AG09309 (cell line): ENCODE results near the gene CABCOCO1.

DNA sequence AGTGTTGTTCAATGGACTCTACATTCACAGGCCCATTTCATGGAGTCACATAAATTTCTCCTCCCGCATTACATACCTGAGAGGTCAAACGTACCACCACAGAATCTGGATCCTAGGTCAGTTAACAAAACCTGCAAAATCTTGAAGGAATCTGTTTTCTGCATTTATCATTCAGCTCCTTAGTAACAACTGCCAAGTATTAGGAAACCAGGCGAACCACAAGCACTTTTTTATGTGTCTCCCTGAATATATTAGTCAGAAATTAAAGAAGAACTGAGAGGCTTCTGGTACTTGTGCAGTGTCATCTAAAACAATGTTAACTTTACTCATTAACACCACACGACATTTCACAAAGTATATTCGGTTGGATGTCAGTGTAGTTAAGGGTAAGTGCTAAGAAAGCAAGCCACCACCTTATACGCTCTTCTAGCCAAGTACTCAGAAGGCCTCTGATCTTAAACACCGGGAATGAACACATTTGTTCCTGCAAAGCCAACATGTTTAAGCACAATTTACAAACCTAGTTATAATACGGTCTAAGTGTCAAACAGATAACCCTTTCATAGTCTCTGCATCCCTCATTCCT, 2.4 kb downstream of the CCDC6 start:
- RRBS: no CpG with 5 or more reads among the region's 8 CpGs

- RRBS: no CpG with 5 or more reads among the region's 4 CpGs
These were observed 233.3 kb upstream of the CCDC6 start for GRCh38 chr10:60139430-60140231.

DNA sequence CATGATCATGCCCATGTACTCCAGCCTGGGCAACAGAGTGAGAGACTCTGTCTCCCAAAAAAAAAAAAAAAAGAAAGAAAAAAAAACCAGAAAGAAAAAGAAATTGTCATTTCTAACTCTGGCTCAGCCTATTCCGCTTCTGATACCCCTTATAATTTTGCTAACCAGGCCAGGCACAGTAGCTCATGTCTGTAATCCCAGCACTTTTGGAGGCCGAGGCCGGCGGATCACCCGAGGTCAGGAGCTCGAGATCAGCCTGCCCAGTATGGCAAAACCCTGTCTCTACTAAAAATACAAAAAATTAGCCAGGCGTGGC, 213.4 kb downstream of the ANK3 start:
- RRBS: no CpG with 5 or more reads among the region's 7 CpGs

DNA sequence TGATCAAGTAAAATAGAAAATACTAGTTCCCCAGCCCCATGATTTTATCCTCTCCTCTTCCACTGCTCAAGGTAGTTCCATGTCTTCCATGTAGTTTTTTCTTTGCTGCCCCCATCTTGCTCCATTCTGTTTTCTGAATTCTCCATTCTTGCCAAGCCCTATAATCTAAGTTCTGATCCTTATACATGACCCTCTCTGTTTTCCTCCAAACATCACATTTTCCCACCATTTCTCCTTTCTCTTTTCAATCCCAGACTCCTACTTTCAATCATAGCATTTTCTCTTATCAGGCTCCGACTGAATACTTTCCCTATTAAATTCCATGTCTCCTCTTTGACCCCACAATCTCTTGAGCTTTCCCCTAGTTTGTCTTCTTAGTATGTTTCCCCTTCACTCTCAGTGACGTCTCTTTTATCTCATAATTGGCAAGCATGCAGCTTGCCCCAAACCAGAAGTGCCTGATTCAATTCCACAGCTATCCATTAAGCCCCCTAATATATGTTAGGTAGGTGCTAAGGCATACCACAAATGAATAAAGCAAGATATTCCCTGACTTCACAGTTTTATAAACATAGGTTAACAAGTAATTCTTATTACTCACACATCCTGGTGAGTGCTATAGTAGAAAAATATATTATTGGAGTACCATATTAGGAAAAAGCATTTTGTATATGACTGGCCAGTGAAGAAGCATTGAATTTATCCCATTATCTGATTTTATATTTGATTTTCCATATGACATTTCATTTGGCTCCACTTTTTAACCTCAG, 52.3 kb downstream of the ANK3 start:
- RRBS: no CpG with 5 or more reads among the region's 2 CpGs

DNA sequence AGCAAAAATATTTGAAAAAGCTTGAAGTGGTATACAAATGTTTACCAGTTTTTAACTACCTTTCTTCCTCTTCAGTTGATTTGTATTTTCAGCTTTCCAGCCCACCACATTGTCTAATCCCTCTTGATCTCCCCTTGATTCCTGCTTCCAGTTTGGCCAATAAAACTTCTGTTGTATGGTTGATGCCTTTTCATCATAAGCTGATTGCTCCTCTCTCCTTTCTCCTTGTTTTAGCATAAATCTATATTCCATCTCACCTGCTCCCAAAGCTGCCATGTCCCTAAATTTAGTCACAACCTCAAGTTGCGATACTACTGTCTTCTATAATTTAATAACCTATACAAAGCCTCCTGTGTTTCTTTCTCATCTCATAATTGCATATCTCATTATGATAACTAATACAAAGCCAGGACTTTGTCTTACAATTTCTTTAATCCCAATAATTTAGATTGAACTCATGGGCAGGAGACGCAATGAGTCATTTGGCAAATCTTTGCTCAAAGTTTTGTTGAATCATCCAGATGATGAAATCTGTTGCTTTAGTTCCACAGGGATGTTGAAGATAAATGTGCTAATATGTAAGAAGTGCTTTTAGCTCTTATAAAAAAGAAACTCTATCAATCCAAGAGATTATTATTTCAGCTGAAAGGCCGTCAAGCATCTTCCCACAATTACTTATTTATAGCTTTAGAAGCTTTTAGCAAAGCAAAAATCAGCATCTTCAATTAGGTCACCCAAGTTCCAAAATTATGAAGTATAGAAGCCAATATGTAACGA, 36.6 kb upstream of the ANK3 start:
- RRBS: no CpG with 5 or more reads among the region's 4 CpGs

DNA sequence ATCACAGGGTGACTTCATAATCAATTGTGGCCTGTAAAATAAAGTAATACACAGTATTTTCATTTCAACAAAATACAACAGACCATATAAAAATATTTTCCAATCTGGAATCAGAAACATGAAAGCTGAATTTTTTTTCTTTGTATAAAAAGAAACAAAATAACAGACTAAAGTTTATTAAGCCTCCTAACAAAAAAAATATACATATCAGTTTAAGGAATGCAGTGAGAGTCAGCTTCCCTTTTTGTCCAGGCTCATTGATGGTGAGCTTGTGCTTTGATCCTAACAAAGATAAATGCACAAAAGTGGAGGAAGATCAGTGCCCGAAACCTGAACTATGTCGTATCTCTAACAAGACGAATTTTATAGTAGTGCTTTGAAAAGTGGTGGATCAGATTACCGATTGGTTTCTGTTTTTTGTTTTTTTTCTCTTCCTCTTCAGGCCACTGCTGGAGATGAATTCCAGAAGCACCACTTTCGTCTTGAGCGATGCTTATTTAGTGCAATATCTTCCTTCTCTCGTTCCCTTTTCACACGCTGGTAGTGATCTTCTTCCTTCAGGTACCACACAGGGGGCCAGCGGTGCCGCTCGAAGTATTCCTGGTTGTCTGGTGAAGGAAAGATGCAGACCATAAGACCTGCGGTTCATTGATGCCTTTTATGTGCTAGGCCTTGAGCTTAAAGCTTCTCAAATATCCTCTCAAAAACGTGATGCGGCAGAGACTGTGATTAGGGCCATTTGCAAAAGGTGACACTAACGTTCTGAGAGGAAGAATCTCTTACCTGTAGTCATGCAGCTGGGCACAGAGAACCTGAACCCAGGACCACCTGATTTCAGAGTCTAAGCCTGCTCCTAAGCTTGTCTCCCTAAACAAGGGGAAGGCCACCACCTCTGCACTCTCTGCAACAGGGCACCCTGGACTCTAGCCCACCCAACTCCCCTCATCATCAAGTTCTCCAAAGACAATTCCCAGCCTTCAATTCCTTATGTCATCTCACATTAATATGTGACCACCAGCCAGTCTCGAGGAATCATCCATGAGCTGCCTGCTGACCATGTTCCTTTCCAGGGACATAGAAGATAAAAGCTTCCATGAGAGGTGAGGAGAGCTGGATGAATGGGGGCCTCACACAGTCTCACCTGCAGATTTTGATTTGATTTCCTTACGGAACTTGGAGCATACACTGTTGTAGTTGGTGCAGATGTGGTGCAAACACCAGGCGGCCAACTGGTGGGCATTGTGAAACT, 72.5 kb downstream of the RHOBTB1 start:
- RRBS: no CpG with 5 or more reads among the region's 18 CpGs

DNA sequence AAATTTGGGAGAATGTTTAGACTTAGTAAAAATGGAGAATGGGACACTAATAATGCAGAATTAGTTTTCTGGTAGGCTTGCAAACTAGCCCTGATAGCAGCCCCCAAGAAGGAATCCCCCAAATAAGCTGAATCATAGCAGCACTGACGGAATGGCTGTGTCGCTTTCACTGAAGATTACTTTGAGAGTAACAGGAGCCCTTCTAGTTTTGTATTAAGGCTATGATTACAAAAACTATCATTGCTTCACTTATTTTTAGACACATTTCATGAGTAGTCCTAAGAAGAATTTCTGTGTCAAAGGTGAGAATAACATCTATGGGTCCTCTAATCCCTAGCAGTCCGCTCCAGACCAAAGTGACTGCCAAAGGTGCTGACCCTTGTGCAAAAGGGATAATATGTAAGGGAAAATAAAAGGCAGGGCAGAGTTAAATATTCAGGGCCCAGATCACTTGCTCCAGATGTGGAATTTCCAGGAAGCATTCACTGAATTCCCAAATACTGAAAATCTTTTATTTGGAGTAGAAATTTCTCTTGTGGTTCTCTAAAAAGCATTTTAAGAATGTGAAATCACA, 29.4 kb downstream of the RHOBTB1 start:
- RRBS: no CpG with 5 or more reads among the region's 3 CpGs

DNA sequence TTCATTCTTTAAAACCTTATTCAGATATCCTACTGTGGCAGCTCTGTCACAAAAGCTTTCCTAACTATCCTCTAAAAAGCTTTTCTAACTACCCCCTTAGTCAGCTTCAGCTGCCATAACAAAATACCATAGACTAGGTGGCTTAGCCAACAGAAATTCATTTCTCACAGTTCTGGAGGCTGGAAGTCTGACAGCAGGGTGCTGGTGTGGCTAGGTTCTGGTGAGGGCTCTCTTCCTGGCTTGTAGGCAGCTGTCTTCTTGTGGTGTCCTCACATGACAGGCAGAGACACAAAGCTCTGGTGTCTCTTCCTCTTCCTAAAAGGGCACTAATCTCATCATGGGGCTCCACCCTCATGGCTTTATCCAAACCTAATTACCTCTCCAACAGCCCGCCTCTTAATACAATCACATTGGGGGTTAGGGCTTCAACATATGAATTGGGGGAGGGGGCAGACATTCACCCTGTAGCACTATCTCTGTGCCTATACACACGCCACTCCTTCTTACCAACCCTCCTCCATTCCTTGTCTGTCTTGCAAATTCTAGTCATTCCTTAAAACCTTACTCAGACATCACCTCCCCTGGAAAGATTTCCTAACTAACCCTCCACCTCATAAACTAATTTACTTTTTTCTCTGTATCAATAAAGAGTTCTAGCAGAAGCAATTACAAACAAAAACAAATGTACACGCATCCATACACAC, 26.5 kb downstream of the RHOBTB1 start:
- RRBS: no CpG with 5 or more reads among the region's 3 CpGs

- RRBS: no CpG with 5 or more reads among the region's 5 CpGs
These were observed 34.4 kb upstream of the RHOBTB1 start for GRCh38 chr10:60978437-60978778.

- RRBS: no CpG with 5 or more reads among the region's 5 CpGs
These were observed 45.4 kb upstream of the RHOBTB1 start for GRCh38 chr10:60989295-60989863.

GRCh38 chr10:61454579-61454930, 1.4 kb upstream of the TMEM26 start:
- RRBS: no CpG with 5 or more reads among the region's 4 CpGs

DNA sequence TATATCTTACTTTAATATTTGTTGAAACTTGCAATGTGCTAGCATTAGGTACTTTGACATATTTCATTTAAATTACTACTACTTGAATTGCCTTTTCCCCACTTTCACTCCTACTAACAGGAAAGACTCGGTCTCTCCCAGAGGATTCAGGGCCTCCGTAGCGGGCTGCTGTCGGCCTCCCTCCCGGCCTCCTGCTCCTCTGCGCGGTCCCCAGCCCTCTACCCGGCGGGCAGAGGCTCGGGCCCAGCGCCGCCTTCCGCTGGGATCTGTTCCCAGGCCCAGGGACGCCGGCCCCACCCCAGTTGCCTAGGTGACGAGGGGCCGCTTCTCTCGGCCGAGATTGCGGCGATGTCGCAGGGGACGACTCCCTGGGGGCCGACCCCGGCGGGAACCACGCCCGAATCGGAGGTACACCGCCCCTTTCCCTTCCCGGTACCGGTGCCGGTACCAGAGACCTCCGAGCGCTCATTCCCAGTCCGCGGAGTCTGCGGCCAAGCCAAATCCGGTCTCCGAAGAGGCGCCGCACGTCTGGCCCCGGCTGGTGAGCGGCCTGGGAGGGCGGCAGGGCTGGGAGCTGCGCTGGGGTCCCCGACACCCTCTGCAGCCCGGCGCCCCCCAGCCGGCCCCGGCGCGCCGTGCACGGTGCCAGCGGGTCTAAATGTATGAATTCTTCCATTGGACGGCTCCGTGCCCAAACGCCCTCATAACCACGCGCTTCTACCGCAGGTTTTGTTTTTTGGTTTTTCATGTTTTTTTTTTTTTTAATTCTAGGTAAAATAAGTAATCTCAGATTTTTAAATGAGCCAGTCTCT, at the start of gene CABCOCO1:
CABCOCO1 (plus strand) TSS at position 305 of the 812 bp plus-strand sequence.
- RRBS: 1% methylated on average over 35 of the region's 63 CpGs

DNA sequence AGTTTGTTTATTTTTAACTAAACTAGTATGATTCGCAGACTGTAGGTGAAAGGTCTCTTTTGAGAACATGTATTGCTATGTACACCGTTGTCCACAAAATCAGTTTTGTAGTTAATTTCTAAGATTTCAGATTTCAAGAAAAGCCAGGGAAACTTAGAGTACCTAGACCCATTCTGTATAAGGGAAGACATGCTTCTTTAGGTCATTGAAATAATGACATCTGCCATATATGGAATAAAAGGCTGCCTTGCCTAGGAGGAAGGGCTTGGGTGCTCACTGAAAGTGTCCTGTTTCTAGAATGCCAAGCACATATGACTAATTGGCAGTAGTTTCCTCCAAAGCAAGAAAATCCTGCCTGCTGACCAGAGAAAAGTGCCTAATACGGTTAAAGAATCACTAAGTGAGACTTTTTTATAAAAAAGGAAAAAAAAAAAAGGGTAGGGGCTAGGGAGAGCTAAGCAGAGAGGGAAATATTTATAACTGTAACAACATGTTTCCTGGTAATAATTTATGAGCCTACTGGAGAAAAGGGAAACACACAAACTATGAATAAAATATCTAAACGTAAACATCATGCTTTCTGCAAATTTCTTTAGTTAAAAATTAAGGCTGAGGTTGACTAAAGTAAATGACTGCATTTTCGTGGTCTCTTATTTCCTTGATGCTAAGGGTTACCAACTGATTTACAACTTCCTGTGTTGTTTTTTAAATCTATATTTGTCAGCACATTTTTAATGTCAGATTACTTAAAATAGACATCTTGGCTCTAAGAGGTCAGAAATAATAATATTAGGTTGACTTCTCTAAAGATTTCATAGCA, 89.4 kb downstream of the CABCOCO1 start:
- RRBS: no CpG with 5 or more reads among the region's 5 CpGs

DNA sequence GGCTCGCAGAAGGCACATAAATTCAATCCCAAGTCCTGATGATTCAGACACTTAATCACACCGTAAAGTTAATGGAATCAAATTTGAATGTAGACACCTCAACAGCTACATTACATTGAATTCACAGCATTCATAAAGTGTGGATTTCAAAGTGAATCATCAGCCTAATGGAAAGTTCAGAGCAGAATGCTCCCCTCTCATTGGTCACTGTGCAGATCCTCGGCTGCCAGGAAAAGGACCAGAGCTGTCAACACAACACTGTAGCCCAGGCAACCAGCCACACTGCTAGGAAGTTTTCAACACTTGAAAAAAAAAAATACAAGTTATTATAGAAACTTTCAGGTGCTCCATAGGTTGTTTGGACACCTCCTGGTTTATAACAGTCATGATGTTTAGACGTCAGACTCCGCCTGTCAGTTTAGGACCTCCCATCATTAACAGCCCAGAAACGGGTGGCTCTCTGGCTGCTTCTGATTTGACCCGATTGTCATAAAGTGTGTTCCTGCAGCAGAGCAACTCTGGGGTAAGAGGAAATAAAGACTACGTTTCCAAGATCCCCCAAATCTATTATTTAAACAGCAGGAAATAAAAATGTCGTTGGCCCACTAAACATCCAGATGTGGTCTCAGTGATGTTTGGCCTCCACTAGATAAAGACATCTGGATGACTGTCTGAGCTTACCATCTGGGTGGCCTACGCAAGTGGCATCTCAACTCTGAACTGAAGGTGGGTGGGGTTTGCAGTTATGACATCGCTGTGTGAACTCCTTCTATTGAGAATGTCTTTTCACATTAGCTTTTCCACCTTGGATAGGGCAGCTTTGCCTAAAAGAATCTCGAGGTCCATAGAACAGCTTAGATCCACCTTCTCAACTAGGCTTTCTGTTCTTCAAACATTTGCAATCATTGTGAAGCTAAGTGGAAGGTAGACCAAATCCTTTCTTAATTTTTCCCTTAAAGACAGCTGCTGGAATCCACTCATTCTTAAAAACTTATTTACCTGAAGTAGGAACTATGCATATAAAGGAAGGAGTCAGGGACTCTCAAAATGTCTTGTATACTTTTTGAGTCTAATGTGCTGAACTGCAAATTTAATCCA, 117.5 kb downstream of the CABCOCO1 start:
- RRBS: no CpG with 5 or more reads among the region's 12 CpGs

DNA sequence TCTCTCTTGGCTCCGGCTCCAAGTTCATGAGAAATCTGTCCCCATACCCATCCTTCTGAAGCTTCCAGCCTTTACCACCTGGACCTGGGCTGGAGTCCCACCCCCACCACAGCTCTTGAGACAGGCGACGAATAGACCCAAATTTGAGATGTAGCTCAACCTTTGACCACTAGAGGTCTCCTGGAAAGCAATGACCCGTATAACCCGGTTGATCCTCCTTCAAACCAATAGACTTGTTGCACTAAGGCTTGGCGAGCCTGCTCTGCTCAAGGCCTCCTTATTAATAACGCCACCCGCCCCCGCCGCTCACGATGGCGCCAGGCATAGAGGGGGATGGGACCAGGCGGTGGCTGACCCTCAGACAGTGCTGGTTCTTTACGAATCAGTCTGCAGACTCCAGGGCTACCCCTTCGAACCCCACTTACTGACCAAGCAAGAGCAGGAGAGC, 4.5 kb upstream of the ARID5B start:
- RRBS: no CpG with 5 or more reads among the region's 15 CpGs

- RRBS: no CpG with 5 or more reads among the region's 25 CpGs
These were observed 709 bp downstream of the ARID5B start for GRCh38 chr10:61901902-61902913.

DNA sequence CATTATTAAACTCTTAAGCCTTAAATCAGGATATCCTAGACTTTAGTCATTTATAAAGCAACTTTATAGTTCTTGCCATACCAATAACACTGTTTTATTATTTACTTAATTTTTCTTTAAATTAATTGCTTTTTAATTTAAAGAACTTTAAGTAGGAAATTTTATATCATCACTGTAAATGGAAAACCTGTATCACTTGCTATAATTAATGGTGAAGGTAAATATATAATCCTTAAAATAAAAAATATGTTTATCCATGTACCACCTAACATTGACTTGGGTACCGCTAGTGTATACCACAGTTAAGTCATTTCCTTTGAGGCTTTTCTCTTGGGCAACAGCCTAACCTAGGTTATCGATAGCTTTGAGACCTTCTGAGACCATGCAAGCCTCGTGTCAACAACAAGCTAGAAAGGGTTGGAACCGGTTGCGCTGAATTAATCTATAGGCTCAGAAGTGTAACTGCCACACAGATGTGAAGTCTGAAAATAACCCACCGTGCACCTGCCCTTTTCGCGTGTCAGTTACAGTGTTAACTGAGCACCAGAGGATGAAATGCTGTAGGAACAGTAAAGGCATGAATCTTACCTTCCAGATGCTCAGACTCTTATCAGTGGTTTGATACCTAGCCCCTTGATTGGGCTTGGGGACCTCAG, 59.7 kb downstream of the ARID5B start:
- RRBS: no CpG with 5 or more reads among the region's 8 CpGs

DNA sequence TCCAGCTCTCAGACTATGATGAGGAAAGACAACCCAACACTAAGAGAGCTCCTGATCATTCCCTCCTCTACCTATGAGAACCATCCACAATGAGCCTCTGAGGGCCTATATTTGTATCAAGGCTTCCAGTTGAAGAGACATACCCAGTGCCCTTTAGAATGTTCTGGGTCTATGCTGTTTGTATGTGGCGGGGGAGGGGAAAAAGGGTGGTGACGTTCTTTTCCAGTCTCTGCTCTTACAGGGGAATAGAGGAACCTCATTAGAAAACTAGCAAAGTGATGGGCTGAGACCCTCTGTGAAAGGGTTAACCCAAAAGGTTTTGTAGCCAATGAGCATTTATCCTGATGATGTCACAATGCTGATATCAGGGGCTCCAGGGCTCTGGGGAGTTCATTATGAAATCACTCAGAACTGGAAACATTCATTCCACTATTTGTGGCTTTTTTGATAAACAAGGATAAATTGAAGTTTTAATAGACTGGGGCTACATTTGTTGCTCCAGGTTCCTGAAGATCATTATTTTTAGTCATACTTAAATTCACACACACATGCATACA, 71.6 kb downstream of the ARID5B start:
- RRBS: no CpG with 5 or more reads among the region's 2 CpGs

DNA sequence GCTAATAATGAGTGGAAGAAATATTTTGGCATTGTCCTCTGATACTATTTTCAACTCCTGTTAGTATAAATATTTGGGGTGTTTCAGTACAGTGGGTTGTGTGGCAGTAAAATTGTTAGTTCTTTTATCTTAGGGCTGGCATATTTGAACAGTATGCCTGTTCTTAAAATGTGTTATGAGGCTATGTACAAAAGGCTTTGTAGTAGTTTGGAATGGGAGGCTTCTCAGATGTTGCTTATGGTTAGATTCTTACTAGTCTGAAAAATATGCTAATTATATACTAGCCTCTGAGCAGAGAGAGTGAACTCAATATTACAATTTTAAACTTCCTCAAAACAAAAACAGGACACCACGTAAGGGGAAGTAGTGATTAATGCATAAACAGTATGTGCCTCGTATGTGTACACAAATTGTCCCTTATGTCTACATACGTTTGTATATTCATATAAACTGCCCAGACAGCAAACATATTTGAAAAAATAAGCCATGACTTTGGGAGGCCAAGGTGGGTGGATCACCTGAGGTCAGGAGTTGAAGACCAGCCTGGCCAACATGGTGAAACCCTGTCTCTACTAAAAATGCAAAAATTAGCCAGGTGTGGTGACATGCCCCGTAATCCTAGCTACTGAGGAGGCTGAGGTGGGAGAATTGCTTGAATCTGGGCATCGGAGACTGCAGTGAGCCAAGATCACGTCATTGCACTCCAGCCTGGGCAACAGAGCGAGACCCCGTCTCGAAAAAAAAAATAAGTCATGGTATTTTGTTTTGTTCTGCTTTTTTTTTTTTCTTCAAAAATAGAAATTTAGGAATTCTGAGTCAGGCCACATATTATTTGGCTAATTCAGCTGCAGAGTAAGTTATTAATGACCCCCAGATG, 115.5 kb downstream of the ARID5B start:
- RRBS: no CpG with 5 or more reads among the region's 9 CpGs

GRCh38 chr10:62019963-62020320, 118.4 kb downstream of the ARID5B start:
- RRBS: no CpG with 5 or more reads among the region's 3 CpGs